ENCODE results near the genes ACOT9, SAT1, SUPT20HL1 and PDK3.

DNA sequence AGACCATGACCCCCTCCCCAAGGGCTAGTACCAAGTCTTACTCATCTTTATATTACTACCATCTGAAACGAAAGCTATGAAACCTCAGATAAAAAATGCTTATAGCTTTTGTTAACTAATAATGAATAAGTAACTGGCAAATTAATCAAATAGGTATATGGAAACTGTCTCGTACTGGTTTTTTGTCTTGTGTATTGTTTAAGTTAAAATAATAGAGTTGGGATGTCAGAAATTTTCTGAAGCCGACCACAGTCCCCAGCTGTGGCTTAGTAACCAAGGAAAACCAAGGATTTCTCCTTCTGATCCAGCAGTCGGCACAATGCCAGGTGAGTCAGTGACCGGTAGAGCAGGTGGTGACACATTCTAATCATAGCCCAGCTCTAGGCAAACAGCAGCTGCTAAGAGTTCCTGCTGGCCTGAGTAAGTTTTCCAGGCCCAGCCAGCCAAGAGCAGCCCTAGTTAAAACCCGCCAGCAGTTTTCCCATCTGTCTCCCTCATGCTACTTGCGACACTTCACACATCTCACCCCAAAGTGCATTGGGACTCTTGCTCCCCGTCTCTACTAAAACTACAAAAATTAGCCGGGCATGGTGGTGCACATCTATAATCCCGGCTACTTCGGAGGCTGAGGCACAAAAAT lies 163.2 kb upstream of the PRDX4 start:
- RRBS, 2 experiments, result no CpG with 5 or more reads among the region's 11 CpGs

DNA sequence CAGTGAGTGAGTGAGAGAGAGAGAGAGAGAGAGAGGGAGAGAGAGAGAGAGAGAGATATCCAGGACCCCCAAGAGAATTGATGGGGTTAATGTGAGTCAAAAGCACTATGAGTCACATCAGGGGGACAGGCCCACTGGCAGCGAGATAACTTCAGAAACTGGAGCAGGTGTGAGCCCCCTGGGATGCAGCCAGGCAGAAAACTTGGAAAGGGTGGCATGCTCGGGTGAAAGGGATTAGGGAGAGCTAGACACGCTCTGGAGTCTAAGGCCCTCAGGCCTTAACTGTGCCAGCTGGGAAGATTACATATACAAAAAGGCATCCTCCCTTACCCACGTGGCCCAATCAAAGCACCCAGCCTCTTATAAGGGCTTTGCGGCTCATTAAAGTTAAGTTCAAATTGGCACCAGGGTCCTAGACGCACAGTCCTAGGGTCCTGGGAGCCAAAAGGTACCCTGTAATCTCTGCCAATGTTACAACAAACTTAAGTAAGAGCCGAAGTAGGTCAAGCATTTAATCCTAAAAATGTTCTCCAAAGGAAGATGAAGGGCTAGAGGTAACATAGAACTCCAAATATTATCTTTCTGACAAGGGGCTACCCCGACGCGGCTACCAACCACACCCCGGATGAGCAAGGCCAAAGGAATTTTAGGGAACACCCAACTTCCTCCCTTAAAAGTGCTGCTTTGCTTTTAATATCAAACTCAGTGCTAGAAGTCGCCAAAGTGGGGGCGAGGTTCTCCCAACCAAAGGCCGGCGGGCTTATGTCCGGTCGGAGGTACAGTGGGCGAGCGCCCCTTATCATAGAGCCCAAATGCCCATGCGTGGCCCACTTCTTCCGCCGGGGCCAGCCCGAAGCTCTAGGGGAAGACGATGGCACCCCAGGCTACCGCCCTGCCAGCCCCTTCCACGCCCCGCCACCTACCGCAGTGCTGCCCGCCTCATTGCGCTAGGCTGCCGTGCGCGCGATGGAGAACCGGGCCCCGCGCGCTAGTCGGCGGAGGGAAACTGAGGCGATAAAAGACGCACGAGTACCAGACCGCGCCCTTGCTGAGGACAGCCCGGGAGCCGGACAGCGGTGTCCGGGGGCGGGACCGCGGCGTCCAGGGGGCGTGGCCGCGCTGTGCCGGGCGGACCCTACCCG lies at the start of gene ACOT9:
TSS of gene ACOT9 (minus strand) at position 1,075 of the 1,142 bp plus-strand sequence.
- RRBS, 2 experiments, result 1 to 2% methylated on average over 28 of the region's 59 CpGs

DNA sequence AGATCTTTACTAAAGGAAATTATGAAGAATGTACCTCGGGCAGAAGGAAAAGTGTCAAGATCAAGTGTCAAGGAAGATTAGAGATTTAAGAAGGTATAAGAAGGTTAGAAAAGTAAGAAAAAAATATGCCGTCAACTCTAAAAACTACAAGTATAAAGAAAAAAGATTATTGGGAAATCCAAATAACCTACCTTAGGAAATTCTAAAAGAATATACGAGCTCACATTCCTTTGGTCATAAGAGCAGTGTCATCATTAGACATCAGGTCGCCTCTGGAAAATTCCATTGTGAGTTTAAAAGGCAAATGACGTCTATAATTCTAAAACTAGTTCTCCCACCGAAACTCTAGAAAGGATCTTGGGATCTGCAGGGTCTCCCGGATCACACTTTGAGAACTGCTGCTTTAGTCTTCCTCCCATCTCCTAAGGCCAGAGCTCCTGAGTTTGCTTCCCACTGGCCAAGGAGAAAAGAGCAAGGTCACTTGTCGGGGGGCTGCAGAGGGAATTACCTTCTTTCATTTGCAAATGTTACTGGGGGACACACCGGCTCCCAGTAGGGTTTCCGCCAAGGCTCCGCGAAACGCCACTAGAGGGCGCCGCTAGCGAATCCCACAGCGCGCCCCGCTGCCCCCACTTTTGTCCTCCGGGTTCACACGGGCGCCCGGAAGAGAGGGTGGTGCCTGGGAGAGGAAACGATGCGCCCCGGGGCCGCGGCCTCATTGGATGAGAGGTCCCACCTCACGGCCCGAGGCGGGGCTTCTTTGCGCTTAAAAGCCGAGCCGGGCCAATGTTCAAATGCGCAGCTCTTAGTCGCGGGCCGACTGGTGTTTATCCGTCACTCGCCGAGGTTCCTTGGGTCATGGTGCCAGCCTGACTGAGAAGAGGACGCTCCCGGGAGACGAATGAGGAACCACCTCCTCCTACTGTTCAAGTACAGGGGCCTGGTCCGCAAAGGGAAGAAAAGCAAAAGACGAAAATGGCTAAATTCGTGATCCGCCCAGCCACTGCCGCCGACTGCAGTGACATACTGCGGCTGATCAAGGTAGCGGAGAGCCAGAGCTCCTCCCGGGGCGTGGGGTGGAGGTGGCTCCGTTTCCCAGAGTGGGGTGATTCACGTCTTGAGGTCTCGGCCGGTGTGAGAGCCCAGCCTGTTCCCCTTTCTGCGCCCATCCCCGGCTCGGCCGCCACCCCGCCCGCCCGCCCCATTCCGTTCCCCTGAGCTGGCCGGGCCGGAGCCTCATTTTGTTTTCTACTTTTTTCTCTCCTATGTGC lies at the start of gene SAT1:
TSS of gene SAT1 (plus strand) at position 797 of the 1,271 bp plus-strand sequence.
- RRBS, 2 experiments, result under 1 to 1% methylated on average over 30 to 35 of the region's 68 CpGs

GRCh38 chrX:23822269-23822982 lies 39.5 kb downstream of the SAT1 start:
- RRBS, 2 experiments, result no CpG with 5 or more reads among the region's 5 CpGs

DNA sequence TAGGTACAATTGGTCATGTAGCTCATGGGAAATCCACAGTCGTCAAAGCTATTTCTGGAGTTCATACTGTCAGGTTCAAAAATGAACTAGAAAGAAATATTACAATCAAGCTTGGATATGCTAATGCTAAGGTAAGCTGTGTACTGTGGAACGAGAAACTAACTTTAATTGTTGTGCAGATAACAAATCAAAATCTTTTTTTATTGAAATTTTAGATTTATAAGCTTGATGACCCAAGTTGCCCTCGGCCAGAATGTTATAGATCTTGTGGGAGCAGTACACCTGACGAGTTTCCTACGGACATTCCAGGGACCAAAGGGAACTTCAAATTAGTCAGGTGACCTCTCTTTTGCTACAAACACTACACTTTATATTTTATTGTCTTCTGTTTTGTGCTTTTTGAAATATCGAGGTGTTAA lies 2.7 kb downstream of the EIF2S3 start:
- RRBS, 2 experiments, result no CpG with 5 or more reads among the region's 6 CpGs

GRCh38 chrX:24181970-24183107 lies 32.8 kb downstream of the ZFX start:
- RRBS, 2 experiments, result no CpG with 5 or more reads among the region's 4 CpGs

DNA sequence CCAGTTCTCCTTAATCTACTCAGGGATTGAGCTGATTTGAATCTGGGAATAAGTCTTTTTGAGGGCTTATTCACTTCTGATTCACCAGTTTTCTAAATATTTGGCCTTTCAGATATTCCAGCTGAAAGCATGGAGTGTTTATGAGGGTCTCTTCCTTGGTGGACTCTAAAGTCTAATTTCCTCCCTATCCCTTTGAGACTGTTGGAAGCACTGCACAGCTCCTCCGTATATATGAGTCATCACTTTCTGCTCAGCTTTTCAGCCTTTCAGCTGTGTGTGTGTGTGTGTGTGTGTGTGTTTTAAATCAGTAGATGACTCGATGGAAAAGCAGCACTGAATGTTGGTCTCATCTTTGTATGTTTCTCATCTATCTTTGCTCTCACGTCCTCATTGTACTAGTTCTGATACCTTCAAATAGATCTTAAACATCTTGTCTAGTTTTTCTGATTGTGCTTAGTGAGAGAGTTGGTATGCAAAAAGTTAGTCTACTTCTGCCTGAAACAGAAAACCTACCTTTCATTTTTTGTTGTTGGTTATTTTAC lies 81.6 kb downstream of the ZFX start:
- RRBS, 2 experiments, result no CpG with 5 or more reads among the region's 3 CpGs

DNA sequence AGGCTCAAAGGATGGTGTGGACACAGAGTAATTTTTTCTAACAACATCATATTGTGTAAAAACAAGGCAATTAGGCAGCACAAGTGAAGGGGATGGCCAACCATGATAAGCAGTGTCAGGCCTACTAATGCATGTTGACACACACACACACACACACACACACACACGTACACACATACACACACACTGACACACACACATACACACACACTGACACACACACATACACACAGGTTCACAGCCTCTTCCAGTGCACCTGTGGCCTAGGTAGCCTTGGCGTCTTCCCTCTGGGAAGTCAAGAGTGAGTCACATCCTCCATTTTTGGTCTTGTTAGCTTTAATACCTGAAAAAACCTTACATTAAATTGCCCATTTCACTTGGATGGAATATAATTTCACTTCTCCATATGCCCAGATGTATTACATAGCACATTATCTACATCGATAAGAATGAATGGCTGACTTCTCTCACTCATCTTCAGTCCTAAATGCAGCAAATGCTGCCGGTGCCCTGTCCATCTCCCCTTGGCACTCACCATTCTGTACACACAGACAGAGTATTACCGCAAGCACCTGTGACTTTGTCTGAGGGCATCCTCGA lies at the start of gene SUPT20HL1:
TSS of gene SUPT20HL1 (plus strand) at position 316 of the 600 bp plus-strand sequence.
- RRBS, 2 experiments, result no CpG with 5 or more reads among the region's 6 CpGs

DNA sequence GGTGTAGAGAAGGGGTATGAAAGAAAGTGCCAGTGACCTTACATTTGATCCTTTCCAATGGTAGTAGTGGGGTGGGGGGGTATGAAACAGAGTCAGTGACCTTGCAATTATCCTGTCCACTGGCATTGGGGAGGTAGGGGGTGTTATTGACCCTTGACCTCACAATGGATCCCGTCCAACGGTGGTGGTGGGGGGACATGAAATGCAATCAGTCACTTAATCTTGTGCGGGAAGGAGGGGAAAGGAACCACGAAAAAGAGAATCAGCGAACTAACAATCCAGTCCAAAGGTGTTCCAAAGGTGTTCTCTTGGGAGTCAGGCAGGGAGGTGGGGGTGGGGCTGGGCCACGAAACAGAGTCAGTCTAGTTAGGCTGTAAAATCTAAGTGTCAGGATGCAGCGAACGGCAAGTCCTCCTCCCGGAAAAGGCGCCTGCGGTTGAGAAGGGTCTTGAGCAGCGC lies 555 bp upstream of the PDK3 start:
- RRBS, 2 experiments, result 1 to 2% methylated on average over 4 of the region's 12 CpGs

- RRBS, 2 experiments, result under 1% methylated on average over 19 of the region's 78 CpGs
Observed at GRCh38 chrX:24464961-24465592, at the start of gene PDK3. Gene PDK3 (plus strand): TSS chrX:24465286.

GRCh38 chrX:25005128-25005990 lies 10.4 kb downstream of the ARX start:
- RRBS, 2 experiments, result 3 to 5% methylated on average over 9 of the region's 80 CpGs

DNA sequence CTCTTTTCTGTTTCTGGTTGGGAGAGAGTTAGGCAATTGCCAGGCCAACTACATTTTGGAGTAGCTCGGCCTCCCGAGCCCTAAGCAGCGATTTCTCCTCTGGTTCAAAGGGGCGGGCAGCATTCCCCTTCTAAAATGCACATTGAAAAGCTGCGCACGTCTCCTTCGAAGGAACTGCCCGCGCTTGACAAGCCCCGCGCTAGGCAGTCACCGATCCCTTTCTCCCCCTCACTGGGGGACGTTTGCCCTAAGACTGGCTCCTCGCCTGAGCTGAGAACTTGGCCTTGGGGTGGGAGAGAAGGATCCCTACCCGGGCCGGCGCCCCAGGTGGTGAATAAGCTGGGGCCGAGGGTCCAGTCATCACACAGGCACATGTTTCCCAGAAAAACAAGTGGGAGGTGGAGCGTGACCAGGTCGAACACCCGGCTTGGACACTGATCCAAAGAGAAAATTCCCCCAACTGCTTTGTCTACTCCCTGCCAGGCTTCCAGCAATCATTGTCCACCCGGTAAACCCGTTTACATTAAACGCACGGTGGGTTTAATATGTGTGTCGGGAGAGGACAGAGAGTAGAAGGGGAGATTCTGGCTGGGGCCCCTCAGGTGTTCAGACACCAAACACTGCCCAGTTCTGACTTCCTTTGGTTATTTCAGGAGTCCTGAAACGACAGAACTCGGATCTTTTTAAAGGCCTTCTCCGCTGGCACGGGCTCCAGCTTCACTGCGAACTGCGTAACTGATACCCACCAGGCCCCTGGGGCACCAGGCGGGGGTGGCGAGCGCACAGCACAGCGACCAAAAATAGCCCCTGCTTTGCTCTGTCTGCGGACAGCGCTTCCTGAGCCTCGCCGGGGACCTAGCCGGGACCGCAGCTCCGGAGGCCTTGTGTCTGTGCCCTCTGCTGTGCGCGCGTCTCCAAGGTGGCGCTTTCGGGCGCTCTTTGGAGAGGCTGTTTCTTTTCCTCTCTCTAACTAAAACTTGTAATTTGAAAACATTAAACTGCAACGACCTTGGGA lies 3.8 kb downstream of the ARX start:
- RRBS, 2 experiments, result 6 to 7% methylated on average over 2 of the region's 50 CpGs

- RRBS, 2 experiments, result 0% methylated on average over 6 of the region's 60 CpGs; no CpG with 5 or more reads in 1 of the 2 experiments
Observed at GRCh38 chrX:25013449-25013812, 2.3 kb downstream of the ARX start.

GRCh38 chrX:30652350-30653249 lies 623 bp upstream of the GK start:
- RRBS, 2 experiments, result 3 to 5% methylated on average over 4 to 6 of the region's 51 CpGs

DNA sequence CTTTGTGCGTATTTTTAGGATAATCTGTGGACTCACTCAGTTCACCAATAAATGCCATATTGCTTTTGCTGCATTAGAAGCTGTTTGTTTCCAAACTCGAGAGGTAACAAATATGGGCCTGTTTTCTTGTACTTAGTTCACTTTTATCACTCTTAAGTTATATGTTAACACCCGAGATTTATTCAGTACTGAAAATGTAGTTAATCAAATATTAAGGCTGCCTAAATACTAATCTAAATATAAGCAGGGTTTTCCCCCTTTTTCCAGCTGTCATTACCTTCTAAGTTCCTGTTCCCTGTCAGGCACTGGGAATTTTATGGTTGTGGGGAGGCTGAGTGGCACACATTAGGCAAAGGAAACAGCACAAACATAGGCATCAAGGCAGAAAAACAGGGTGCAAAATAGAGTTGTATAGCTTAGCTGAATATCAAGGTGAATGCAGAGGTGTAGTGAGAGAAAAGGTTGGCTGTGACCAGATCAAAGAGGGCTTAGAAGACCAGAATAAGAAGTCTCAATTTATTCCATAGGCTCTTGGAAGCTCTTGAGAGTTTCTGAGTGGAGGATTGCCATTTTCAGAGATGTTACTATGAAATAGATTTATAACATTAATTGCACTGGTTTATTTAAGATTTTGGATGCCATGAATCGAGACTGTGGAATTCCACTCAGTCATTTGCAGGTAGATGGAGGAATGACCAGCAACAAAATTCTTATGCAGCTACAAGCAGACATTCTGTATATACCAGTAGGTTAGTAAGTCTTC lies 67.0 kb downstream of the GK start:
- RRBS, 2 experiments, result no CpG with 5 or more reads among the region's 4 CpGs

DNA sequence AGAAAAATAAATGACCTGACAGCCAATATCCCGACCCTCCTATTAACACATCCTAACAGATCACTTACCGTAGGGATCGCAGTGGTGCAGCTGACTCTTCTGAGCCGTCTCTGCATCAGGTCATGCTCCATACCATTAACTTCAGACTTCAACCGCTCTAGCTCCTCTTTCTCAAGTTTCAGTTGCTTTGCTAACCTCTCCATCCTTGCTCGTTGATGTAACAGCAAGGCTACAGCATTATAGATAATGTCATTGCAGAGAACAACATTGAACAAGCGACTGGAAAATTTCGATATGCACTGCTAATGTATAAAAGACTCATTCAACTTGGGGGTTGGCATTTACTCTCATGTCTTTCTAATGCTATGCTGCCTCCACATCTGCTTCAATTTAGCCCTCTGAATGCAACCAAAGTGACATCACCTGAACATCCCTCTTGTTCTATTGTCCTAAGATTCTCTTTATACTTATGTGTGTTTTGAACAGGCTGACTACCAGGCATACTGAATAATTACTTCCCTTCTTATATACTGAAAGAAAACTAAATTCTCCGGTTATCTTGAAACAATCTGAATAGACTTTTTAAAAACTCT lies 36.2 kb downstream of the TAB3 start:
- RRBS, 2 experiments, result no CpG with 5 or more reads among the region's 9 CpGs

GRCh38 chrX:31128795-31129264 lies 57.0 kb upstream of the FTHL17 start:
- RRBS, 2 experiments, result no CpG with 5 or more reads among the region's 4 CpGs

- RRBS, 2 experiments, result no CpG with 5 or more reads among the region's 2 CpGs
Observed at GRCh38 chrX:31337902-31338139, 266.0 kb upstream of the FTHL17 start.

Data from NT2/D1 (cell line).